Measurements from ENCODE around the gene PKDREJ.

DNA sequence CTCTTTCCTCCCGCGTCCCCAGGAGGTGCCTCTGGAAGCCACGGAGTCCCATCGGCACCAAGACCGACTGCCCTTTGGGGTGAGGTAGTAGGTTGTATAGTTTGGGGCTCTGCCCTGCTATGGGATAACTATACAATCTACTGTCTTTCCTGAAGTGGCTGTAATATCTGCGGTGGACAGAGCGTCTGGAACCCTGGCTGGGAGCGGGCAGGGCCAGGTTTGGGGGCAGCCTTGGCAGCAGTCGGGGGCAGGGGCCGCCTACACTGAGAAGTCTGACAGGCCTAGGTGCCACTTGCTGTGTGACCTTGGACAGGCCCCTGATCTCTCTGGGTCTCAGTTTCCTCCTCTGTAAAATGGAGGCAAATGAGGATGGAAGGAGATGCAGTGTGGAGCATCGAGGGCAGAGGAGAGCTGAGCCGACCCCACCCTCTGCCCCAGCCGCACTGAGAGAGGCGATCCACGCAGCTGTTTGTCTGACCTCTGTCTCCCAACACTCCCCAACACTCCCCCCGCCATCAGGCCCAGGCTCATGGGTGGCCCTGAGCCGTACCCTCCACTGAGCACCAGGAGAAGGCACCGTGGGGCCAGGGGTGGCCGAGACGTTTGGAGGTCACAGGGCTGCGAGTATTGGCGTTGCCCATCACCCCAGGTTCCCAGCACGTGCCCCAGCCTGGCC is 37.5 kb upstream of the PPARA start:
- PRO-cap, result unidirectional peak, plus-strand start at position 80 of the sequence

- PRO-cap, result no peak
Measured at GRCh38 chr22:46131835-46132492, 18.4 kb upstream of the PPARA start.

- PRO-cap, result no peak
Measured at GRCh38 chr22:46263241-46263774, at the start of gene PKDREJ. TSS of gene PKDREJ (minus strand) at chr22:46263343.

DNA sequence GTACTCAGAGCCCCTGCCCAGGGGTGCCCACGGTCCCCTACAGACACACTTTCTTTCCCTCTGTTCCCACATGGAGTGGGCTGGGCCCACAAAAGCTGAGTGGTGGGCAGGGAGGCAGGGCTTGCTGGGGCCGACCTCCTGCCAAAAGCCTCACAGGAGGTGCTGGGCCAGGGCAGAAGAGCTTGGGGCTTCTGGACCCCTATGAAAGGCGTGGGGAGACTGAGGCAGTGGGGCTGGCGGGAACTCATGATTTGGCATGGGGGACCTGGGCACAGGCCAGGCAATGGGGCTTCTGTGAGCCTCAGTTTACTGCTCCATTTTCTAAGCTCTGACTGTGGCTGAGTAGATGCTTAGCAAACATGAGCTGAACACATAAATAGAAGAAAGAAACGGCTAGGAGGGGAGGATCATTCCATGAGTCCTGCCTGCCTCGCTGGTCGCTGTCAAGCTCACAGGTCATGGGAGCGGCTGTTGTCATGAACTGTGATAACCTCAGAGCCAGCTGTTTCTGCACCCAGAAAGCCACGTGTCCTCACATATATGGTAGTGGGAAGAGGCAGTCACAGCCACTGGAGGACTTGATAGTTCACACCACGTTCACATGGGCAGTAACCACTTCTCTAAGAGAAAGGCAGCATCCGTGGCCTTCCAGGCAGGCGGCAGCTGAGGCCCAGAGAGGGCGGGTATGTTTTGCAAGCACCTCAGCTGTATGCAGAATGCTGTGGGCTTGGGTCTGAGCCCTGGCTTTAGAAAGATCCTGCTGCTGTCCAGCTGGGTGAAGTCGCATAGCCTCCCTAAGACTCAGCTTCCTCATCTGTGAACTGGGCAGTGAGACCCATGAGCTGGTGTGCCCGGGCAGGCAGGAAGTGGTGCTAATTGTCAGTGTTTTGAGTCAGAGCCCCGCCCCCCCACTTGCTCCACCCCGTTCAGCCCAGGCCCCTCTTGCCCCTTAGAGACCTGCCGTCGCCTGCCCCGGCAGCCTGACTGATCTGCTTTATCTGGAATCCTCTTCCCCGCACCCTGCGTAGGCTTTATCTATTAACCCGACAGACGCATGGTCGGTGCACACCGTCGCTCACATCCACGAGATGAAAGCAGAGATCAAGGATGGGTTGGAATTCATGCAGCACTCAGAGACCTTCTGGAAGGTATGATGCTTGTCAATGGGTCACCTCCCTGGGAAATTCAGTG is 13.2 kb downstream of the TTC38 start:
- PRO-cap, result no peak

- PRO-cap, result no peak
Measured at GRCh38 chr22:46370484-46371373, 35.2 kb downstream of the TRMU start.

DNA sequence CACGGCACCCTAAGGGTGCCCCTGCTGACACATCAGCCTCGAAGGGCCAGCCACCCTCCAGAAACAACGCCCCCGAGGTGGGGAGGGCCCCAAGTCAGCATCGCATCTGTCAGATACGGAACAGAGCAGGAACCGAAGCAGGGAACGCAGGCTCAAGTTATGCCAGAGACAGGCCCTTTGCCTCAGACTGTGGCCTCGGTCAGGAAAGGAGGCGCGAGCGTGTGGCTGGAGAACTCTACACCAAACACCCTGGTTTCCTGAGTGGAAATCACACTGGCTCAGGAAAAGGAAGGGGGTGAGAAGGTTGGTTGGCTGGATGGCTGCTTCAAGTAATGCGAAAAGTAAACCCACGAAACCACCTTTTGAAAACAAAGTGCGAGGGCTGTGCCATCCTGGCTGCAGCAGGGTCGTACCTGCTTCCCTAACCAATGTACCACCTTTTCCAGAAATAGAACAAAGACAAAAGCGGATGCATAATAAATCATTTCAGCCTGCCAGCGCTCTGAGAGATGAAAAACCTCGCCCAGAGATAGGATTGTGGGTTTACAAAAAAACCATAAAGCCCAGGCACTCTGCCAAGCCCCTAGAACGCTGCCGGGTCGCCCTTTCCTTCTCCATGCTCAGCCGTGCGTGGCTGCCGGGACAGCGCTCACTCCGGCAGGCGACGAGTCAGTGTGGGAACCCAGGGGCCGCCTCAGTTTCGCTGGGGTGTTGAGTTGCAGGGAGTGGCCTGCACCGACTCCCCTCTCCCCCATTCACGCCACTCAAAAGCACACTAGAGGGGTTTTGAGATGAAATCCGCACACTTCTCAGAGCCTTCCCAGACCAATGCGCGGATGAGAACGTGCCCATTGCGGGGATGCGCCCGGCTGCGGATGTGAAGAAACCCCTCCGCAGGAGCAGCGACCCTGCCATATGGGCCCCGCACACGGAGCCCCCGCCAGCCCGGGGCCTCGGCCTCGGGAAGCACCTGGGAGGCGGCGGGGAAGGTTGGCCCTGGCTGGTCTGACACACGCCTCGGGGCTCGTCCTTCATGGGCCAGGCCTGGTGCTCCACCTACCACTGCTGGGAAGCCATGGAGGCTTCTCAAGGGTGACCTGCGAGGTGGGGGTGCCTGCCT is 38.8 kb downstream of the TRMU start:
- PRO-cap, result no peak

DNA sequence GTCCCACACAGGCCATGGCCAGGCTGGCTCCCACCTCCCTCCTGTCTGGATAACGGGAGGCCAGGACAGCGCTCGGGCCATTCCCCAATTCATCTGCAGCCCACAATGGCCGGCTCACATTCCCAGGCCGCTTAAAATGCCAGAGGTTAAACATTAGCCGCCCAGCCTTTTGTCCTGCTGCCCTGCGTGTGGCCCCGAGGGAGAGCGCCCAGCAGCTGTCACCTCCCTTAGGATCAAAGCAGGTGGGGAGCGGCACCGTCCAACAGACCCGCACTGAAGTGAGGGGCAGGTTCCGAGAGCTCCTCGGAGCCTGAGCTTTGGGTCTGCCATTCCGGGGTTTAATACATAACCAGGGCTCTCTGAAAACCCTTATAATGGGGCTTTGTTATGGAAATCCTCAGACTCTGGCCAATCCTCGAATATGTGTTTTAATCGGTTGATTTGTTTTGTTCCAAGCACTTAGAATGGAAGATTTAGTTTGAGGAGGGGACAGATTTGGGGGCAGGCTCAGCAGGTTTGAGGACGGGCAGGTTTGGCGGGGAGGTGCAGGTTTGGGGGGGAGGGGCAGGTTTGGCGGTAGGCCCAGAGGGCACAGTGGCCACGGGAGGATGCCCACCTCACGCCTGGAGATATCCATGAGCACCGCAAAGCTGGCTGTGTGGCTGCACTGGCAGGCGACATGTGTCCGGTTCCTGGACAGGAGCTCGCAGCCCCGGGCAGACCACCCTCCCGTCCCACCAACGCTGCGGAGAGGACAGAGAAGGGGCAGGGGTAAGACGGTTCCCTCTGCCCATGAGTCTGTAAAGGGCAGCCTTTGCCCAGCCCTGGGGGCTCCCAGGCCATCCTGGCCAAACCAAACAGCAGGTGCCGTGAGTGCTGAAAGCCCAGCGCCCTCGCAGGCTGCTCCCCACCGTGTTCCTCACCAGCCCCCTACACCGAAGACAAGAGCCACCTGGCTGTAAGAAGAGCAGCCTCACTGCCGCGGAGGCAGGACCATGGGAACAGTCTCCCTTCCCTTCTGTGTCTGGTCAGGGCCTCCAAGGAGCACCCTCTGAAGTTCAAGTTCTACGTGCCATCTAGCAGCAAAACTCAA is 42.8 kb downstream of the TRMU start:
- PRO-cap, result no peak

GRCh38 chr22:46418635-46419157 is 83.2 kb downstream of the TRMU start:
- PRO-cap, result no peak

DNA sequence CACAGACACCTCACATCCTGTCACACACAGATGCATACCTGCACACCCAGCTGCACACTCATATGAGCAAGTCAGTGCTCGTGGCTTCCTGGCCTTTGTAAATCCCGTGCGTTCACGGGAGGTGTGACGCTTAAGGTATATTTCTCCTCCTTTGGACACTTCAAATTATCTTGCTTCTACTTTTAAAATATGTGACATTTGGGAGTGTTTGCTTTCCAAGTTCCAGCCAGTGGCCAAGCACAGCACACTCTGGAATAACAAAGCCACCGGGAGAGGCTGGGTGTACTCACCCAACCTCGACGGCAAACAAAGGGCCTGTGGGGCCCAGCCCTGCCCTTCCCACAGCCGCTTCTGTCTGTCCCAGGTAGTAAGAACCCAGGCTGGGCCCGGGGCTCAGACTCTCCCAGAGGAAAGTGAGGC is 93.7 kb downstream of the CELSR1 start:
- PRO-cap, result no peak

DNA sequence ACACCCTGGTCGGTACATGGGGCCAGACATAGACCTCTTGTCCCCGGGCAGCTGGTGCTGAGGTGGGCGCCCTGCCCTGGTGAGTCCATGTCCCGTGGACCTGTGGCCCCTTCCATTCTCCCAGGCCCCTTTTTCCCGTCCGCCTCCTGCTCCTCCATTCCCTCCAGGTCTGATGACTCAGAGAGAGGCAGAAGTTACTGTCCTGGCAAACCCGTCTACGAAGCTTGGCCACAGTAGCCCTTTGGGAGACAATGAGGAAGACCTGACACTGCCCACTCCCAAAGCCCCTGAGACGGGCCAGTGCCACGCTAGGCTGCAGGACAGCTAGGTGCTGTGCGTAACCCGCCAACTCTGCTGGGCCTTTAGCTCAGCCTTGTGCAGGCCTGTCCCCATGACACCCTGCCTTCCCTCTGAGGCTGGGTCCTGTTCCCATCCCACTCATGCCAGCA is 11.4 kb downstream of the CELSR1 start:
- PRO-cap, result no peak

- PRO-cap, result no peak
Measured at GRCh38 chr22:46530588-46531266, 6.7 kb downstream of the CELSR1 start.

- PRO-cap, result no peak
Measured at GRCh38 chr22:46532506-46533237, 4.7 kb downstream of the CELSR1 start.

- PRO-cap, result no peak
Measured at GRCh38 chr22:46533238-46533982, 4.0 kb downstream of the CELSR1 start.

- PRO-cap, result no peak
Measured at GRCh38 chr22:46548793-46549171, 11.4 kb upstream of the CELSR1 start.

DNA sequence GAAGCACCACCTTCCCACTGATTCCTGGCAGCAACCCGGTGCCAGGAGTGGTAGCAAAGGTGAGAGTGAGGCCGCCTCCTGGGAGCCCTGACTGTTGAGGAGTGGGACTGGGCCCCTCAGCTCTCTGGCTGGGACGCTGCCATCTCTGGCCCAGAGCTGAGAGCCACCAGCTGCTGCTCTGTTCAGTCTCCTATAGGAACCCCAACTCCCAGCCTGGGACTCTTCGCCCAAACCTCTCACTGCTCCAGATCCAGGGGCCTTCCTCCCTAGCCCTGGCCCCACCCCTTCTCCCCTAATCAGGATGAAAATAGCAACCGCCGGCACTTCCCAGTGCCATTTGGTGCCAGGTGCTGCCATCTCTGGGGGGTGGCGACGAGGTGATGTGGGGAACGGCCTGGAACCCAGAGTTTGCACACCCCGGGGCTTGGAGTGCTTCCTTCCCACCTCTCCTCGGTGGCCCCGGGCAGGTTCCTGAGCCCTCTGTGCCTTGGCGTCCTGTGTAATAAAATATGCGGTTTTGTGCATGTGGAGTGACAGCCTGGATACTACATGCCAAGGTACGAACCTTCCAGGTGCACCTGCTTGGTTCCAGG is 35.7 kb upstream of the CELSR1 start:
- PRO-cap, result no peak

- PRO-cap, result no peak
Measured at GRCh38 chr22:46586562-46587187, 33.5 kb upstream of the GRAMD4 start.

DNA sequence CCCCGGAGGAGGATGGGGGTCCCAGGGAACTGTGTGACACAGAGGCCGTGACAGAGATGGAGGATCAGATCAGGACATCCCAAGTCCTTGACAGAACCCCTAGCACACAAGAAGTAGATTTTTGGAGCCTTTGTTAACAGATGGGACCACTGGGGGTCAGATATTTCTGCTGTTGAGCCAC is 21.3 kb upstream of the GRAMD4 start:
- PRO-cap, result no peak

DNA sequence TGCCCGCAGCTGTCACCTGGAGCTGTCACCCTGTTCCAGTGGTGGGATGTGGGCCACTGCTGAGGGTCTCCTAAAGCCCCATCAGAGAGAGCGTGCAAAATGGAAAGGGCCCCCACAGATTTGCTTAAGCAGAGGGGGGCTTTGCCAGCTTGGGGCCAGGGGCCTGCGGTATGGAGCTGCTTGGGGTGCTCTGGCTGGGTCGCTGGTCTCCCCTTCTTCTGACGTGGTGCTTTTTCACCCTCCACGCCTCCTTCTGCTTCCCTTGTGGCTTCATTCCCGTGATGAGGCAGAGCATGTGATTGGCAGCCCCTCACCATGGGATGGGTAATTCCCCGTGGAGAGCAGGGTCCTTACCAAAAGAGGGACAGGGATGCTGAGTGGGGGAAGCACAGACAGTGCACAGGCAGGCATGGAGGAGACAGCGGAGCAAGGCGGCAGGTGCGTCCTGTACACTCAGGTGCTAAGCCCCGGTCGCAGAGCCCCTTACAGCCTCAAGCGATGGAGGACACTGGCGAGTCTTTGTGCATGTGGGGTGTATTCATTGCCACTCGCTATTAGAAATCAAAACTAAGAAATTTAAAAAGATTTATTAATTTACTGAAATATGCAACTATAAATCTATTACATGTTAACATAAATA is 19.9 kb upstream of the GRAMD4 start:
- PRO-cap, result no peak

DNA sequence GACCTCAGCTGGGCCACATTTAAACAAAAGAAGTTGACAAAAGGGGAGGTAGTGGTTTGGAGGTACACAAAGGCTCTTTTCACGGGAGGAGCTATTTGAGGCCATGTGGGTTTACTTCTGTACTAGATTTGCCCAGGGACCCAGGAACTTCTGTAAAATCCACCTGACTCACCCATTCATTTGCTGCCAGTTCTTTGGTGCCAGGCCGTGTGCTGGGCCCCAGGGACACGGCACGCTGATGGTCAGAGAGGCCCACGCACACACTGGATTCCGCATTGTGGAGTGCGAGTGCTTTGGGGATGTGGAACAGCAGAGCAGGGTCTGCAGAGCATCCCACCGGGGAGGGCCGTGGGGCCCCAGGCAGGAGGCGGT is 10.8 kb upstream of the GRAMD4 start:
- PRO-cap, result no peak

GRCh38 chr22:46612796-46613300 is 7.3 kb upstream of the GRAMD4 start:
- PRO-cap, result no peak

Measured in A673 (cell line).